NB4 (cell line): ENCODE results near the genes CNOT10, SUSD5 and CLASP2.

DNA sequence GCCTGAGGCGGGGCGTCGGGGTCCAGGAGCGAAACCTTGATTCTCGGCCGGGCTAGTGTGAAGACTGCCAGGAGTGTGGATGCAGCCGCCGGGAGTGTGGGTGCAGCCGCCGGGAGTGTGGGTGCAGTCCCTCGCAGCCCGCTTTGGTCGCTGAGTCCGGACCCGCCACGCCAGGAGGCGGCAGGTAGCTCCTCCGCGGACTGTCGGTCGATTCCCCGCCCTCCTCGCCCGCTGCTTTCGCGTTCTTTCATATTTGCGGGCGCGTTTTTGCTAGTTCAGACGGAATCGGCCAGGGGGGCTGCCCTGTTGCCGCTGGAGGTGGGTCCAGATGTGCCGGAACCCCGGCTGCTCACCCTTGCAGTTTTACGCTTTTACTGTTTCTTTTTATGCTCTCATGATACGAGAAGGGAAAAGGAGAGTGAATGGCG, 792 bp downstream of the STT3B start:
- RRBS: under 1% methylated on average over 11 of the region's 37 CpGs

GRCh38 chr3:31535887-31536354, 3.2 kb downstream of the STT3B start:
- RRBS: no CpG with 5 or more reads among the region's 4 CpGs

DNA sequence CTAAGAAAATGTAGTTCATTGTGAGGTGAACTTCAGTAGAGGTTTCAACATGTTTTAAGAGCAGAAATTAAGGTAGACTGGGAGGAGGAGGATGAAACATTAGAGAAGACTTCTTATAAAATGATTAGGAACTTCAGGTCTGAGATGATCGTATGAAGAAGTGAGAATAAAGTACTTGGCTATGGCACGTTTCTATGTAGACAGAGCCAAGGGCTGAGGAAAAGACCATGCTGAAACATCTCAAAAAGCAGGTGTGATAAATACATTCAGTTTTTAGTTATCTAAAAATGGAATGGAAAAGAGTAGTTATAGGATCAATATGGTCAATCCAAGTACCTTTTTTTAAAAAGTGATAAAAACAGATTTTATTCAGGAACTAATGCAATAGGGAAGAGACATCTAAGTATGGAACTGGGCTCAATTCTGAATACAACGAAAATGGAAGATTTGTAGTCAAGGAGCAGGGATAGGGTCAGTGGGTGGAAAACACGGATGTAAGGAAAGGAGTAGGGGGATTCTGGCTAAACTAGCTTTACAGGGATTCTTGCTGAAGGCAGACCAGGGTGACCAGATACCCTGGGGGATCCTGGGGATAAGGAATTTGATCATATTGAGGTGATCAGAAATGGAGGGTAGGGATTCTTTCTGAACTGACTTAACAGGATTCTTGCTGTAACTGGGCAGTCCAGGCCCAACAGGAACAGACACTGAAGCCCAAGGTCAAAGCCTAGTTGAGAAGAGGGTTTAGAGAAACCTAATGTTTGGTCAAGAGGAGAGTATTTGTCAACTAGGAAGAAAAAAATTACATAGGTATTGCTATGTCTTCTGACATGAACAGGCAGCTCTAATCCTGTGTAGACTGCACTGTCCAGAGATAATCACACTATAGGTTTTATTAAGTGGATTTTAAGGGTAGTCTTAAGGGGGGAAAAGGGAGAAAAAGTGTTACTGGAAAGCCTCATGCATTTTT, 37.9 kb downstream of the STT3B start:
- RRBS: no CpG with 5 or more reads among the region's 4 CpGs

DNA sequence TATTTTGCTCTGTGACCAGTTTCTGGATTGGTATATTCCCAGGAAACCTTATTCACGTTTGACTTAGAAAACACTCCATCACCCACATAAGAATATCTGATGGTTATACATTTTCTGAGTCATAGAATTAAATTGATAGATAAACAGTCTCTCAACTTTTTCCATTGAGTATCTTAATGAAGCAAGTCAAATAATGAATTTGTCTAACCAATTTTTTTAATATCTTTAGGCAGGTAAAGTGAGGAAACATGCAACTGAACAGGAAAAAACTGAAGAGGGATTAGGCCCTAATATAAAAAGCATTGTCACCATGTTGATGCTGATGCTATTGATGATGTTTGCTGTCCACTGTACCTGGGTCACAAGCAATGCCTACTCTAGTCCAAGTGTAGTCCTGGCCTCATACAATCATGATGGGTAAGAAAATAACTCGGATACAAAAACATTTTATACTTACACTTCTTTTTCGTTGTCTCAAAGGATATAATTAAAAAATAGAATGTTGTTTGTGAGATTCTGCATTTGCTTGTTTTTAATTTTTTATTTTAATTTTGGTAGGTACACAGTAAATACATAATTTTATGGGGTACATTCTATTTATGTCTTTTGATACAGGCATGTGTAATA, 90.8 kb downstream of the STT3B start:
- RRBS: no CpG with 5 or more reads among the region's 3 CpGs

DNA sequence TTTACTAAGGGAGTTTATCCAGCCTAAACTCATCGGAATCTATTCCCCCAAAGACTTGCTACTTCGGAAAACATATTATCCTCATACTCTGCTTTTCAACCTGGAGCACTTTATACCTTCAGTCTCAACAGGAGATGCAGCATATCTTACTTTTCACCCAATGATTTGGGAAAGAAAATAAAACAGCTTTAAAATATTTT, 124.6 kb downstream of the OSBPL10 start:
- RRBS: no CpG with 5 or more reads among the region's 2 CpGs

- RRBS: no CpG with 5 or more reads among the region's 13 CpGs
These were observed 34.4 kb downstream of the OSBPL10 start for GRCh38 chr3:31946514-31947303.

GRCh38 chr3:31957137-31957619, 23.9 kb downstream of the OSBPL10 start:
- RRBS: no CpG with 5 or more reads among the region's 3 CpGs

DNA sequence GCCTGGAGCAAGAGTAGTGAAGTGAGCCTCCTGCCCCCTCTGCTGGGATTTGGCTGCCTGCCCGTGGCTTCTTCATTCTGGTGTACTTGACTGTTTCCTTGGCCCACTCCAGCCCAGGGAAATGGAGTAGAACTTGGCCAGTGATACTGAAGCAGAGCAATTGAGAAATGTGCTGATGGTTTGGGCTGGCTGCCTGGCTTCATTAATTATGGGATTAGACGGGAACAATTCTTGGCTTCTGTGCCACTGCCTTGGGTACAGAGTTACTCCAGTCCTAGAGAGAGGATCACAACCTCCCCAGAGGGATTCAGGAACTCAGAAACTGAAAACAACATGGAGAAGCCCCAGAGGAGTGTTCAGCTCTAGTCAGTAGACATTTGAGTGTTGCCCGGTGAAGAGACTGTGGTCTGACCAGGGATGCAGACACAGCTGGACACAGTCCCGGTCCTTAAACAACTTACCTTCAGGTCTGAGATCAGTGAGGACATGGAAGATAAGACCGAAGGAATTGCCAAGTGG, 3.0 kb downstream of the GPD1L start:
- RRBS: 100% methylated on average over 1 of the region's 5 CpGs

DNA sequence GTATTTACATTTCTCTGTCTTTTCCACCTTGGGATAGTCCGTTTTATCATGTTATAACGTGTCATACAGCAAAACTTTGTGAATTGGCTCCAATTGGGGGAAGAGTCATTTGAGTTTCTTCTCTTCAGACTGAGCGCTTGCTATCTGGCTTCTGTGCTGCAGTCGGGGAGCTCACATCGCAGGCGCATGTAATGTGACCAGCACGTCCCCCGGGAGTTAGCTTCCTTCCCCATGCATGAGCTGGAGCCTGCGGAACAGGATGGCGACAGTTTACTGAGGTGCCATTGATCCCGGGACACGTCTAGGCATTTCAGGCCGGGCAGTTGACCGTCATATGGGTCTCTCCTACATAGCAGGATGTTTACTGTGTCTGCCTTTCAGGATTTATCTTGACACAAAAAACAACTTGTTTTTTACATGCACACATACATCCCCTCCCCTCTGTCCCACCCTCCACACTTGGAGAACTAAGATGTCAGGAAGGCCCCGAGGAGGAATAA, 44.8 kb downstream of the CMTM8 start:
- RRBS: 2% methylated on average over 3 of the region's 15 CpGs

DNA sequence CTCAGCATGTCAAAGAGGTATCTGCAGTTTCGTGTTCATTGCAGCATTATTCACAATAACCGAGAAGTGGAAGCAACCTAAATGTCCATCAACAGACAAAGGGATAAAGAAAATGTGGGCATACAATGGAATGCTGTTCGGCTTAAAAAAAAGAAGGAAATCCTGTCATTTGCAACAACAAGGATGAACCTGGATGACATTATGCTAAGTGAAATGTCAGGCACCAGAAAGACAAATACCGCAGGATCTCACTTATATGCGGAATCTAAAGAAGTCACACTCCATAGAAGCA, 11.6 kb upstream of the CMTM7 start:
- RRBS: no CpG with 5 or more reads among the region's 5 CpGs

DNA sequence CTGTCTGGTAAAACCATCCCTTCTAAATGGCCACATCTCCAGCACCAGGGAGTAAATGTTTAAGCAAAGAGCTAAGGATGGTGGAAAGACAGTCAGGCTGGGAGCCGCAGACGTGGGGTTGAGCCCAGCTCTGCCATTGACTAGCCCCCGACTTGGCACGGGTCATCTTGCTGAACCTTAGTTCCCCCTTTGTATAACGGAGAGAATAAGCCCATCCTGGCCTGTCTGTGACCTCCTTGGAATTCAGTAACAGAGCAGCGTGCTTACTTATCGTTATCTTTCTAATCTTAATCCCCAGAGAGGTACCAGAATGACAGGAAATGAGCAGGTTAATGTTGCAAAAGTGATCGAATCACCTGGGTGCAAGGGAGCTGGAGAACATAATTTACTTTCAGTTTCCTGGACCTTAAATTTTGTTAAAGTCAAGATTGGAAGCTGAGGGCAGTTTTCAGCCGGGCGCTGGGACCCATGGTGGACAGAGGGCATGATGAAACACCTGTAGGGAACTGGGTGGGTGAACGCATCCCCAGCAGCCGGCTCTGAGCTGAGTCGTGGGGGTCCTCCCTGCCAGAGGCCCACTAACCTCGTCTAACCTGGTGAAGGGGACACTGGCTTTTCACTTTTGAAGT, 46.5 kb downstream of the CMTM6 start:
- RRBS: 98% methylated on average over 4 of the region's 14 CpGs

- RRBS: under 1% methylated on average over 7 of the region's 37 CpGs
These were observed 577 bp downstream of the CMTM6 start for GRCh38 chr3:32501865-32502685.

GRCh38 chr3:32684616-32685996, at the start of gene CNOT10:
TSS of gene CNOT10 (plus strand) at chr3:32685188.
- RRBS: 2% methylated on average over 23 of the region's 84 CpGs

GRCh38 chr3:32703401-32704150, 18.6 kb downstream of the CNOT10 start:
- RRBS: no CpG with 5 or more reads among the region's 2 CpGs

GRCh38 chr3:33055150-33055519, 41.8 kb downstream of the GLB1 start:
- RRBS: no CpG with 5 or more reads among the region's 6 CpGs

- RRBS: 44% methylated on average over 18 of the region's 105 CpGs
These were observed at the start of gene SUSD5 for GRCh38 chr3:33218390-33219382. TSS of gene SUSD5 (minus strand) at chr3:33218810.

DNA sequence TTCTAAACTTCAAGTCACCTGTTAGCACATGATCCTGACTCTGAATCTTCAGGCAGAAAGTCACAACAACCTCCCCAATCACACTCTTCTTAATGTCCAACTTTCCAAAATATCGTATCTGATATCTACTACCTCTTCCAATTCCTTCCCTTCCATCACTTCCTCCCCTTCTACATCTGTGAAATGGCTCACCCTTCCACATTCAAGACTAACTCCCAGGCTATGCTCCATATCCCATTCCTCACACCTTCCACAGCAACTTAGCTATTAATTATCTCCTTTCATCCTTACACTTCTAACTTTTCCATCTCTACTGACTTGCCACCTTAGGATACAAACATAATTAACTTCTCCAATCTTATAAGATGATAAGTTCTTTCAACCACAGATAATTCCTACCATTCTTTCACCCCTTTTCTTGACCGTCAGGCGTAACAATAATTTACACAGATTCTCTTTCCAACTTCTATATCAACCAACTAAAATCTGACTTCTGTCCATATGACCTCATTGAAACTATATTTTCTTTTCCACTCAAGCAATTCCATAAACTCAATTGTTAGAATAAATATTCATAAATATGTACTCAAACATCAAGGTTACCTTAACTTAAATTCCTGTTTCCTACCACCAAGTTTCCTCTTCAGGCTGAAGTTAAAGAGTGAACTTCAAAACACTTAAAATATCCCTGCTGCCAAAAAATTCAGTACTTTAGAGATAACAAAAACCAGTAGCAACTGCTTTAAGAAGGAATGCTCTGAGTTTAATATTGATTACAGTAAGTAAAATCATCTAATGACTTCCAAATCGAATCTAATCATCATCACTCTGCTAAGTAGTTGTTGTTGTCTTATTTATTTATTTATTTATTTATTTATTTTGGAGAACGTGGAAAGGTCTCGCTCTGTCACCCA, 119.5 kb downstream of the CLASP2 start:
- RRBS: no CpG with 5 or more reads among the region's 6 CpGs

DNA sequence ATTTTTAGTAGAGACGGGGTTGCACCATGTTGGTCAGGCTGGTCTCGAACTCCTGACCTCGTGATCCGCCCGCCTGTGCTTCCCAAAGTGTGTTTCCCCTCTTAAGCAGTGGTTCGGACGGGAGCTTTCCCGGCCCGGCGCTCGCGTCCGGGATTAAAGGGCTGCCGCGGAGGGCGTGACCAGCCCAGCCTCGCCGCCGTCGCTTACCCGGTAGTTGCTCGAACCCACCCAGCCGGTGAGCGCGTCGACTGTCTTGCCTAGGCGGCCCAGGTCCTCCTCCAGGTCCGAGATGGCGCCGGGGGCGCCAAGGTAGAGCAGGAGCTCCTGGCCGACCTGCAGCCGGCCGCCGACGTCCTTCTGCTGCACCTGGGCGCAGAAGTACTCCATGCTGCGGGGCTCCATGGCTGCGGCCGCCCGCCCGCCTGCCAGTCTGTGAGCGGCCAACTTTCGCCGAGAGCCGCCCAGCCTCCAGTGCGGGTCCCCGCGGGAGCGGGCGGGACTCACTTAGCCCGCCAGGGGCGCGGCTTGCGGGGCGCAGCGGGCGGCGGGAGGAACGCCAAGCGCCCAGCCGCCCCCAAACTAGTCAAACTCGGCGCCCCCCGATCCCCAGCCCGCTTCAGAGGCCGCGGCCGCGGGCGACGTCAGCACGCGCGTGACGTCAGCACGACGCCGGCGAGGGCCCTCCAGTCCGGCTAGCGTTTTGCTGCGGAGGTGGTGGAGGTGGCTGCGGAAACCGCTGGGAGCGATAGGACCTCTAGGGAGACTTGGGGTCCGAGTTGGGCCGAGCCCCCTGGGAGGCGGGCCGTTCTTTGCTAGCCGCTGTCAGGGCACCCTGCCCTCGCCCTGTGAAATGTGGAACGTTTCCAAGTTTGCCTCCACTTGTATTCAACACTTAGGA, at the start of gene CLASP2:
TSS of gene CLASP2 (minus strand) at position 654 of the 898 bp plus-strand sequence.
- RRBS: under 1% methylated on average over 20 of the region's 93 CpGs

GRCh38 chr3:33718798-33718969, 630 bp upstream of the CLASP2 start:
- RRBS: no CpG with 5 or more reads among the region's 2 CpGs

- RRBS: no CpG with 5 or more reads among the region's 4 CpGs
These were observed 6.8 kb upstream of the PDCD6IP start for GRCh38 chr3:33791603-33792125.